Heart right ventricle (tissue), 2 donors: ENCODE measurements around a stretch of chr9.

DNA sequence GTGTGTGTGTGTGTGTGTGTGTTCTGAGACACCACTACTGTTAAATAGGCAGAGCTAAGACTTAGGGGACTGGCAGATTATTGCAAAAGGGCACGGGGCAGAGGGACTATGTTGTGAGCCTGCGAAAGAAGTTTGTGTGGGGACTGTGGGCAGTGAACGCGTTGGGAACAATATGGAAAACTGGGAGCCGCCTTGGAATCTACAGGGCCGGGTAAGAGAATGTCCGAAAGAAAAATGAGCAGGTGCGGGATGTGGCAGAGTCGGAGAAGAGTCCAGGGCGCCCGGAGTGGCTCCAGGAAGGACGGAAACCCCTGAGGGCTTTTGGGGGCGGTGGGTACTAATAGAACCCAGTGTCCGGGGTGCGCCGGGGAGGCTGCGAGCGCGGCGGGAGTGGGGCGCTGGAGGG is 43.4 kb upstream of the WASHC1 start:
- PRO-cap, 2 experiments = no peak in any of the 2 experiments

- PRO-cap, 2 experiments = no peak in any of the 2 experiments
Observed at GRCh38 chr9:73012-73327, 43.7 kb upstream of the WASHC1 start.

DNA sequence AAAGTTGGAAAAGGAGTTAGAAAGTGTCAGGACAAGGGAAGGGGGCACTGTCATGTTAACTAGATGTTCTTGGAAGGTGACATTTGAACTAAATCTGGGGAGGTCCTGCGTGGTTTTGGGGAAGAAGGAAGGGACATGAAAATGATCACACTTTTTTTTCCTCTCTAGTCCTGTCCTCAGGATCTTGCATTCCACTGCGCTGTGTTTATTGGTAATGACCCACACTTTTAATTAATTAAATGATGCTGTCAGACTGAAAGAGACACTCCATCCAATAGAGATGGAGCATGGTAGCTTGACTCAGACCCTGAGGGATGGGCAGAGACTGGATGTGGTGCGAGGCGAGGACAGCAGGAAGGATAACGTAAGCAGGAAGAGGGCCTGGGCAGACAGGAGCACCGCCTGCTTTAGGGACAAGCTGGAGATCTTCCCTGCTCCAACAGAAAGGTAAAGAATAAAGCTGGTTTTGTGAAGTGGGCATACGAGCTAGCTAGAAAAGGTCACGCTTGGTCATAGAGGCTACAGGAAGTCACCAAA is 3.7 kb upstream of the DOCK8 start:
- PRO-cap, 2 experiments = no peak in any of the 2 experiments

GRCh38 chr9:278289-279405 is 64.0 kb downstream of the DOCK8 start:
- PRO-cap, 2 experiments = no peak in any of the 2 experiments

DNA sequence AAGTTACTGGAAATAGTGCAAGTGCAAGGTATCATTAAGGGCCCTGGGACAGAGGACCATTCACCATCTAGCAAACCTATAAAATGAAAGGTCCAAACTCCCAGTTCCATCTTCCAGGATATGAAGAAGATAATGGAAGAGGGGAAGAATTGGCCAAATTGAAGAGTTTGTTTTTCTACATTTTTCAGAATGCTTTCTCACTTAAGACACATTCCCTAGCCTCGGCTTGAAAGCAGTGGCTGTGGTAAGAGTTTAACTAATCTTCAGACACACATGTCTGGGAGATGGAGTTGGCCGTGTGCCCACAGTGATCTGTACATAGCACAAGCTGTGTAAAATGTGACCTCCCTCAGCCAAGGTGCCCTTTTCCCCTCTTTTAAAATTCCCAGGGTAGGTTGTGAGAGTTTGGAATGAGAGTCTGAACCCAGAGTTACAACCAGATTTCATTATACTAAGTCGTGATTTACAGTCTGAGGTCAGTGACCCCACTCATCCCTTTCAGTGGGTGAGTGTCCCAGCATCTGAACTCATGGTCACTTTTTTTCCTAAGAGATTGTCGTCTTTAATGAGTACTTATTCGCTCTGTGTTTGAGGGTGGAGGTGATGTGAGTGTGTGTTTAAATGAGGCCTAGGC is 59.5 kb upstream of the KANK1 start:
- PRO-cap, 2 experiments = no peak in any of the 2 experiments

- PRO-cap, 2 experiments = peak in 1 of 2 experiments; most common plus-strand start chr9:504032 (in 1); most common minus-strand start chr9:503965 (in 1)
Observed at GRCh38 chr9:503699-504217, 737 bp upstream of the KANK1 start.

DNA sequence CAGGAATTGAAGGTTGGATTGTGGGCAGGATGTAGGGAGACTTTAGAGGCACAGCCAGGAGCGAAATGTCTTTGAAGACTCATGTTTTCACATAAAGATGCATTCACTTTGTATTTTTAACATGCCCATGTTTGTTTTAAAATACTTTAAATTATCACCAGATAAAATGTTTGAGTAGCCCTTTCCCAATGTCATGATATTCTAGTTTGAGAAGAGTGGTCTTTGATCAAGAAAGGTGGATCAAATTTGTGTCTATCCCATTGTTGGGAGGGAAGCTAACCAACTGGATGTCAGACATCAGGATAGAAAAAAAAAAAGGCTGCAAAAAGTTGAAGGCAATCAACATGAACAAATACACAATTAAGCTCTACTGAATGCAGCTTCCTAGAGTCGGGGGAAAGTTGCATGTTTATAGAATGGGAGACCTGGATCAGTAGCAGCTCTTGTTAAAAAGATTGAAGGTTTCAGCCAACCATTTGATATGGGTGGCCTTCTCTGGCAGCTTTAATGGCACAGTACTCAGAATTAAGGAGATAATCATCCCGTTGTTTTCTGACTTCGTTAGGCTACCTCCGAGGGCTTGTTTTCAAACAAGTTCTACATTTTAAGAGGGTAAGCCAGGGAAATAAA is 56.1 kb downstream of the KANK1 start:
- PRO-cap, 2 experiments = no peak in any of the 2 experiments

DNA sequence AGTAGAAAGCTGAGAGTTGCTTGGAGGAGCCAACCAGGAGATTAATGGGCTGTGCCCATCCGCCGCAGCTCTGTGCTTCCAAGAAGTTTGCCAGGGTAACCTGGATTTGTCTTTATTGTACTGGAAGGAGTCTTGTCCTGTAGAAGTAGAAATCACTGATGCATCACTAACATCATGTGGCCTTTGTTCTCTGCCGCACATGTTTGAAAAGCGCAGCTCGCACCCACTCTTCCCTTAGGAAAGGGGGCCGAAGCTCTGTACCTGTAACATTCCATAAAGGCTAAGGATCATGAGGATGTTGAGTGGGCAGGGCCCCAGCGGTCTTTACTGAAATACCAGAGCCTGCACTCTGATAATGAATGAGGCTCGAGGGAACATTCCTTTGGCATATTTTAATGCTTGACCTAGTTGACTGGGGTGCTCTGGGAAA is 69.5 kb downstream of the KANK1 start:
- PRO-cap, 2 experiments = no peak in any of the 2 experiments

DNA sequence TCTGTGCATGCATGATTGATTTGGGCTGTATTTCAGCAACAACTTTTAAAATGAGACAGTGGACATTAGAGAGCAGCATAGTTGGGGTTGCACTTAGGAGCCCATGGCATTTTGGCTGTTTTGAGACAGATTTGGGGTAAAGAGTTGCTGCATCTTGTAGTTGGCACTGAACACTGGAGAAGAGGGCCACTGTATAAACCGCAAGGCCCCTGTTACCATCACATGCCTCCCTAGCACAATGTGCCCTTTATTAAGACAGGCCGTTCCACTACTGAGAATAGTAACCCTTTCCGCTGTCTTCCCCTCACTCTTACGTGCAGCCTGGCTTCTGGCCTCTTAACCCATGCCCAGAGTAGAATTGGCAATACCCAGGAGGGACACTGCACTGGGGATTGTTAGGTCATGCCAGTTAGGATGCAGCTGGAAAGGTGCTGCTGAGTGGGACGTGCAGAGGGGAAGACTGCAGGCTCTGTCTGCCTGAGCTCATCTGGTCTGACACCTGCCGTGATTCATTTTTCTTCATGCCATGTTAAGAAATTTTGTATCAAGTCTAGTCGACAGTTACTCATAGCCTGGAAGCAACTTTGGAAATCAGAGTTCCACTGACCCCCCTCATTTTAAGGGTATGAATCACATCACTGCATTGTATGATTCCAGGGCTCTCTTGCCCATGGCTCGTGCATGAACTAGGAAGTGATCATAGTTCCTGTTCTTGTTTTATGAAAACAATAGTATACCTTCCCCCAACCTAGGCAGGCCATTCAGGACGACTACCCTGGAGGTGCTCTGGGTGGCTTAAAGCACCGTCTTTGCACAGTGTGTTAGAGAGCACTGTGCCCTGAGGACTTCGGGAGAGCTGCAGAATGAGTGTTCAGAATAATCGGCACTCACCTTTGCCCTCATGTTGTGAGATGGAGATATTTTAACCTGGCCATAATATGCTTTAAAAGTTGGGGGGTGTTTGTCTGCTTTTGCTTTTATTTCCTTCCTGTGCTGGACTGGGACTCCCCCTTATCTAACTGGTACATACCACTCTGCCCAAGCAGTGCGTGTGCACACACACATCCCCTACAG is 146.7 kb upstream of the DMRT1 start:
- PRO-cap, 2 experiments = peak in 2 of 2 experiments; most common plus-strand start position 437 of the sequence (in 1); most common minus-strand start position 168 of the sequence (in 1)

- PRO-cap, 2 experiments = no peak in any of the 2 experiments
Observed at GRCh38 chr9:715220-715909, 126.1 kb upstream of the DMRT1 start.

DNA sequence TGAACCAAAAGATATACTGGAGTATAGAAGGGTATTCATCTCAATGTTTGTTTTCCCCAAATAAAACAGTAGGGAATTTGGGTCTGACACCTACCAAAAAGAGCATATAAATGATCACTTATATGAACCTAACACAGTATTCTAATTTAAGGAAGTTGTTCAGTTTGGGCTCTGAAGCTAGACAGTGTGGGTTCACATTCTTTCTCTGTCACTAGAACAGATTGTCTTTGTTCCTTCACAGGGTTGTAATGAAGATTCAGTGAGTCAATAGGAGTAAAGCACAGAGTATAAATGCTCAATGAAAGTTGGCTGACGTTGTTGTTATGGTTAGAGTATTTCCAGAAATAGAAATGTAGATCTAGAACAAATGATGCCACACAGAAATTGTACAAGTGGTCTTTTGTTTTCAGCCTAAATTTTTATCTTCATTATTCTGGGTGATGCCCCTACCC is 125.5 kb upstream of the DMRT1 start:
- PRO-cap, 2 experiments = no peak in any of the 2 experiments

GRCh38 chr9:752377-752643 is 89.2 kb upstream of the DMRT1 start:
- PRO-cap, 2 experiments = no peak in any of the 2 experiments

GRCh38 chr9:1047503-1047823 is 2.7 kb upstream of the DMRT2 start:
- PRO-cap, 2 experiments = peak in 1 of 2 experiments; most common plus-strand start chr9:1047727 (in 1); most common minus-strand start chr9:1047613 (in 1)

- PRO-cap, 2 experiments = peak in 2 of 2 experiments; most common plus-strand start chr9:2018012 (in 1)
Observed at GRCh38 chr9:2017951-2018103, 2.7 kb downstream of the SMARCA2 start.

- PRO-cap, 2 experiments = no peak in any of the 2 experiments
Observed at GRCh38 chr9:2053770-2054399, 38.7 kb downstream of the SMARCA2 start.

DNA sequence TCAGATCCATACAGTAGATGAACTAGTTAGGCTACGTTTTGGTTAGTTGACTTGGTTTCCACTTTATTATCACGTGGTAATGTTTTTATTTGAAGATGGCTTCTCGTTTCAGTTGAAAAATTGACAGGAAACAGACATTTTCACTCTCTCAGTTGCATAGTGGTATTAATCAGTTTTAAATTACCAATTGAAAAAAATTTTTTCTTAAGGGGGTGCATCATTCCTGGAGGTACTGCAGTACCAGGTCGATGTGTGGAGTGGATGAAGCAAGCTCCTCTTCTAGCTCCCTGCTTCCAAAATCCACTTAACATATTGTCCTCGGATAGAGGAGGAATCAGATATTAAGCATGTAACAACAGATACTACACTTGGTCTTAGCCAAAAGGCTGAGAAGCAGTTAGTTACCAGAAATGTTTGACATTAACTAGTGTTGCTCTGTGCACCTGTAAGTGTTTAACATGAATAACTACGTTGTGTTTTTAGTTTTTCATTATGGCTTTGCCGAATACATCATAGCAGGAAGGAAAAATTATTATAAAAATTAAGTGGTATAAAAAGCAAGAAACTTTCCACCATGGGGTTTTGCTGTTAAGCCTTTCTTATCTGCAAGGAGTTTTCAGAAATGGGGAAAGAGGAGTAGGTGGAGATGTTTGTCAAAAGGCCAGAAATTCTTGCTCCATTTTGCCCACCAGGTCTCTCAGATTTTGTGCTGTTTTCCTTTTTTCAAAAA is 147.6 kb downstream of the SMARCA2 start:
- PRO-cap, 2 experiments = no peak in any of the 2 experiments

GRCh38 chr9:2172646-2173025 is 157.5 kb downstream of the SMARCA2 start:
- PRO-cap, 2 experiments = no peak in any of the 2 experiments

DNA sequence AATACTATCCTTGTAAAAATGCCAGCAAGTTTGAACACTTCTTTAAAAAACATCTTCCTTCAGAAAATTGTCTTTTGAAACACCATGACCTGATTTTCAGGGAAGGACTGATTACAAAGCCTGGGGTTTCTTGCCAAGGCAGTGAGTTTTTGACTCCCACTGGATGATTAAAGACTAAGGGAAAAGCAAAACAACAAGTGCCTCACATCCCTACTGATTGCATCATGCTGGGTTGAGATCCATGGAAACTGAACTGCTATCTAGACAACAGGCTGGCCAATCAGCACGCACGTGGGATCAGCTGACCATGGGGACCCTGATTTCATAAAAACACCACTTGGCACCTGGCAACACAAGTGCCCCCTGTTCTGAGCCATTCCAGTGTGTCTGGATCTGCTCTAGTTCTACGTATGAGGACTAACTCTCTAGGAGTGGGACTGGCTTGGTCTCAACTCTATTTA is 212.3 kb downstream of the SMARCA2 start:
- PRO-cap, 2 experiments = no peak in any of the 2 experiments

DNA sequence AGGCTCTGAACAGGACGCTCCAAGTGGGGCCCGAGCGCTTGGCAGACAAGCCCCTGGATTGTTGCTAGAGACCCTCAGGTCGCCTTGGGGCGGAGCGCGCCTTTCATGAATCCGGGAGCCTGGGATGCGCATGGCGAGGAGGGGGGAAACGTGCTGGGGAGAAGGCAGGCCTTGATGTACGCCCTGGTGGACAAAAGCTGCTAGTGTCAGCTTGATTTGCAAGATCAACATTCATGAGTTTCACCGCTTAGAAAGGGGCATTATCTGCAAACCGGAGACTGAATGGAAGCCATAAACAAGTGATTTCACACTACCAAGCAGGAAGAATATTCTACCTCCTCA is 226.3 kb downstream of the SMARCA2 start:
- PRO-cap, 2 experiments = no peak in any of the 2 experiments

- PRO-cap, 2 experiments = peak in 2 of 2 experiments; most common plus-strand start chr9:2559739 (in 2); most common minus-strand start chr9:2559619 (in 2)
Observed at GRCh38 chr9:2559566-2559950, 62.0 kb upstream of the VLDLR start.